ENCODE data around the genes GPHN and VTI1B.

DNA sequence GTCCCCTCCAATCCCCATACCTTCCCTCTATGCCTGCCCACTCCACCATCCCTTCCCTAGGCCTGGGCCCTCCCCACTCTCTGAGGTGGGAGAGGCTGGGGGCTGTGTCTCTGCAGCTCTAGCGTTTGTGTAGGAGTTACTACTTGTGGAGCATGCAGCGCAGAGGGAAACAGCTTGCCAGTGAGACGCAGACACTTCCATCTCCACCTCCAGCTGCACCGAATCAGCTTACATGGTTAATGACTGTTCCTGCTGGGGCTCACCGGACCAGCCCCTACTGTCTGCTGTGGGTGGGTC, 18.6 kb upstream of the PLEKHG3 start:
- PRO-cap, 2 experiments, result no peak in any of the 2 experiments

DNA sequence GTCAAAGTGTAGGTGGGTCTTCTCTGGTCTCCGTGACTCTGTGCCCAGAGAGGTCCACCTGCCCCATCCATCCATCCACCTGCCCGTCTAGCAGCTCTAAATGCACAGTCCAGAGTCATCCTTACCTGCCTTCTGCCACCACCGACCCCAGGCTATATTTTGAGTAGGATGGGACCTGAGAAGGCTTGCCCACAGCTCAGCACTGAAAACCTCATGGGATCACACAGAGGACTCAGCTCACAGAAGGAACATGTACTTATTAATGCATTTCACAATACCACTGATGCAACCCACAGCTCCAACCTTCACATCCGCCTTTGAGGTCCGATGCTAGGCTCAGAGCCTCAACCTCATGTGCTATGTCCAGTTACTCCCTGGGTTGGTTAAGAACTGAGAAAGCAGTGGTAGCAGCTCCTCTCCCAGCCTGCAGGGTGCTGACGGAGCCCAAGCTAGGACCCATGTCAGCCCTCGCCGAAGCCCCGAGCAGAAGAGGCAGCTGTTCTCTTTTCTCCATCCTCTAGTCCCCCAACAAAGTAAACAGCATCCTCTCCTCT, 52.9 kb downstream of the SPTB start:
- PRO-cap, 2 experiments, result no peak in any of the 2 experiments

DNA sequence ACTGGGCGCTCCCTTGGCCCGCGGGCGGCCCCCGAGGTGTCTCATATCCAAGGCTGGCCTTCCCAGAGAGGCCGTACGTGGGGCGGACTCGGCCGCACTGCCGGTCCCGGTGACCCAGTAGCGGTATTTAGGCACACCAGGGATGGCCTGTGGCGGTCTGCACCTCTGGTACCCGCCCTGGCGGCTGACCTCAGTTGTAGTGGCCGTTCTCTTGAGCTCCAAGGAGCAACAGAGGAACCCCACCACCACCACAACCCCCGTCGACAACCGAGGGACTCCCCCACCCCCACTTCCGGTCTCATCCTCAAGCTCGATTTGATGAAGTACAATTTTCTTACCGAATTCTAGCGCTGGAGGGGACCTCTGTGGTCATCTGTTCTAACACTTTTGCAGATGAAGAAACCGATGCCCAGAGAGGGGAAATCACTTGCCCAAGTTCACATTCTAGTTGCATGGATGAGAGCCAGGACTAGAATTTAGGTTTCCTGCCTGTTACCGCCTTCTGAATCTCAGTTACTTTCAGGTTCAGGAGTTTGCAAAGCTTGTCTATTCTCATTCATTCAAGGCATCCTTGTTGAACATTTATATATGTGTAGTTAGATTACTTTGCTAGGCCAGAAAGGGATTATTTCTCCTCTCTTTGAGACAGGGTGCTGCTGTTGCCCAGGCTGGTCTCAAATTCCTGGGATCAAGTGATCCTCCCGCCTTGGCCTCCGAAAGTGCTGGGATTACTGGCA, 455 bp downstream of the CHURC1 start:
- PRO-cap, 2 experiments, result no peak in any of the 2 experiments

- PRO-cap, 2 experiments, result peak in 1 of 2 experiments; most common plus-strand start chr14:64942230 (in 1)
Measured at GRCh38 chr14:64941964-64942340, 593 bp downstream of the GPX2 start.

DNA sequence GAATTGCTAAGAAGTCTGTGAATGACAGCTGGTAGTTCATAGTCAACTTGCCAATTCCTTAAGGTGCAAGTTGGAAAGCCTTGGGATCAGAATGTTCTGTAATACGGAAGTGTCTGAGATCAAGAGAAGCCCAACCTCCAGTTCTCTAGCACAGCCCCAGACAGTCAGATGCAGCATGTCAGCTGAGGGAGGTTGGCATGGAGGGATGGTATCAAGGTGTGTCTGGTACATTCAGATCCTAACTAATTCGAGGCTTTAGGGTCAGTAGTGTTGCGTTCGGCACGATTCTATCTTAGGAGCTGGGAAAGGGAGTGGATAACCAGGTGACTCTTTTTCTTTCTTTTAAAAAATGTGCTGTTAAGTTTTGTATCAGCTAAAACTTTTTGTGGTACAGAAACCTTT, 38.3 kb downstream of the FNTB start:
- PRO-cap, 2 experiments, result no peak in any of the 2 experiments

DNA sequence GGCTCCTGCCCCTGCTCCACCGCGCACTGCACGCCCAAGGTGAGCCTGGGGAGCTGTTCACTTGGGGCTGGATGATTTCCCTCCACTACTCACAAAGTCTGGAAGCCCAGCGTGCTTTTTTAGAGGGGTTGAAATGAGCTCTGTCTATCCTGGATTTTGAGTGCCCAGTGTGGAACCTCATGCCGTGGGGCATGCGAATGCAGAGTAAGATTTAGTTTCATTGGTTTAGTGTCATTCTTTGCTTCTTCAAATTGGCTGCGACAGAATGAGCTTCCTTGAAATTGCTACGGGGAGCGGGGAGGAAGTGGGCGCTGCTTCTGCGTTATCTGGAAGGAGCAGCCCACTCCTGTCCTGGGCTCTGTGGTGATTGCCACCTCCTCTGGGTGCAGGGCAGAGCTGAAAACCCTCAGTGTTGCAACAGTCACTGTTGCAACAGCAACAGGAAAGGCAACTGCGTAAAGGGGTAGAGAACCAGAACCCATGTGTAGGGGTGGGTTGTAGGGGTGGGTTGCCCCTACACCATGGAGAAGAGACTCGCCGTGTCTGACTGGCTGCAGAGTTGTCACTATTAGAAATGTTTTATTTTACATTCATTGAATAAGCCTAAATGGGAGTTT, 57.8 kb downstream of the MAX start:
- PRO-cap, 2 experiments, result no peak in any of the 2 experiments

DNA sequence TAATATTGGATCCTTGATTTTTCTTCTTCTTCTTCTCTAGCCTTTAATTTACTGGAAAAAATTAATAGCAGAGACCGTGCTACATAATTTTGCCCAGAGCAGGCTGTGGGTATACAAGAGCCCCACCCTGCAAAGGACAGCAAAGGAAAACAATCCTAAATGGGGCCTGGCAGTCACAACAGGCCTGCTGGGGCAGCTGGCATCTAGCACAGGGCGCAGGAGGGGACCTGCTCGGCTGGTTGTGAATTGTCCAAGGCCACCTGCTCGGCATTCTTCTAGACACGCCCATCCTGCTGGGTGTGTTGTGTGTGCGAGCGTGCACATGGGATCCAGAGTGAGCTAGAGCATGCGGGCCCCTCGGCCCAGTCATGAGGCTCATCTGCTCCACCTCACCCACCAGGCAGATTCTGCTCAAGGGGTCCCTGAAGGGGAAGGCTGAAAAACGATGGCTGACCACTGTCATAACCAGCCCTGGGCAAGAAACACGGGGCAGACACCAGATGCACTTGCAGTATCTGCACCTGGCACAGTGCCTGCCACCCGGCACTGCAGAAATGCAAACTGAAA, 31.9 kb downstream of the MAX start:
- PRO-cap, 2 experiments, result no peak in any of the 2 experiments

- PRO-cap, 2 experiments, result no peak in any of the 2 experiments
Measured at GRCh38 chr14:65100479-65101135, 1.7 kb downstream of the MAX start.

DNA sequence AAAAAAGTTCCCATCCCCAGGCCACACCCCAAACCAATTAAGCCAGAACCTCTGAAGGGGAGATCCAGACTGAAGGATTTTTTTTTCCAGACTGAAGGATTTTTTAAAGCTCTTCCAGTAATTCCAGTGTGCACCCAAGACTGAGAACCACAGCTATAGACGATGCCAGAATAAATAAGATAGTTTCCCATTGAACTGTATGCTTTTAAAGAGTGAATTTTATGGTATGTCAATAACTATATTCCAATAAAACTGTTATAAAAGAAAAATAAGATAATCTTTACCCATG, 2.2 kb upstream of the MAX start:
- PRO-cap, 2 experiments, result no peak in any of the 2 experiments

GRCh38 chr14:65118184-65118922, 16.0 kb upstream of the MAX start:
- PRO-cap, 2 experiments, result no peak in any of the 2 experiments

- PRO-cap, 2 experiments, result no peak in any of the 2 experiments
Measured at GRCh38 chr14:65170493-65171403, 68.4 kb upstream of the MAX start.

DNA sequence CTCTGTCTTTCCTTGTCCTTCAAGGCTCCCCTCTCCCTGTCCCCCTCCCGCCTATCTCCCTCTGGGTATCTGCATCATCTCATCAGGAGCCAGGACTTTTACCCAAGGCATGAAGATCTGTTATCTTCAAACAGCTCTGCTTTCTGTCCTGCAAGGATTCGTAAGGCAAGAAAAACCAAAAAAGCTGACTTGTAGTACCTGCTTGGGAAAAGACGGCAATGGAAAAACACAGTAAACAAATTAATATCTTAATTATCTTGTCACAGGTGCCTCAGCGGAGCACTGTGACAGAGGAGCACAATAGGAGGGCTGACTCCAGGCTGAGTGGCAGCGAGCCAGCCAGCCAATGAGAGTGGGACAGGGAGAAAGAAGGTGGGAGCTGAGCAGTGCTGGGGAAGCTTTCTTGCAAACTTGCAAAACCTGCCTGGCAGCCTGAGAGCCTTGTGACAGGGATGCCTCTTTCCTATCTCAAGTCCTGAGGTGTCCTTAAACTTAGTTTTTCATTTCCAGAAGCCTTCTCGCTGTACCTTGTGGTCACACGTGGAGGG, 153.1 kb upstream of the MAX start:
- PRO-cap, 2 experiments, result no peak in any of the 2 experiments

DNA sequence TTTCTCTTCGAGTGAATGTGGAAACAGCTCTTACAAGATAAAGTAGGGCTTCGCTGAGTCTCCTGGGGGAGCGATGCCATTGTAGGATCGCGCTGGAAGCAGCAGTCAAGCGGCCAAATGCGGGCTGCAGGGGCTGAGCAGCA, 519 bp upstream of the FUT8 start:
- PRO-cap, 2 experiments, result no peak in any of the 2 experiments

GRCh38 chr14:66013762-66014006, 472.5 kb upstream of the CCDC196 start:
- PRO-cap, 2 experiments, result no peak in any of the 2 experiments

- PRO-cap, 2 experiments, result peak in 2 of 2 experiments; most common plus-strand start chr14:66508158 (in 2); most common minus-strand start chr14:66507887 (in 1)
Measured at GRCh38 chr14:66507733-66508662, at the start of gene GPHN. TSS of gene GPHN (plus strand) at chr14:66508147.

GRCh38 chr14:67269404-67270212, 28.4 kb downstream of the PALS1 start:
- PRO-cap, 2 experiments, result no peak in any of the 2 experiments

- PRO-cap, 2 experiments, result no peak in any of the 2 experiments
Measured at GRCh38 chr14:67278950-67279624, 37.9 kb downstream of the PALS1 start.

GRCh38 chr14:67541414-67542568, 8.7 kb downstream of the PLEKHH1 start:
- PRO-cap, 2 experiments, result no peak in any of the 2 experiments

- PRO-cap, 2 experiments, result no peak in any of the 2 experiments
Measured at GRCh38 chr14:67645177-67645756, 25.5 kb downstream of the ARG2 start.

GRCh38 chr14:67674504-67675343, at the start of gene VTI1B:
TSS of gene VTI1B (minus strand) at chr14:67674632.
- PRO-cap, 2 experiments, result peak in 2 of 2 experiments; most common plus-strand start chr14:67674942 (in 2); most common minus-strand start chr14:67674613 (in 1)